T47D (cell line): Measurements from ENCODE around the gene GRAMD4.

DNA sequence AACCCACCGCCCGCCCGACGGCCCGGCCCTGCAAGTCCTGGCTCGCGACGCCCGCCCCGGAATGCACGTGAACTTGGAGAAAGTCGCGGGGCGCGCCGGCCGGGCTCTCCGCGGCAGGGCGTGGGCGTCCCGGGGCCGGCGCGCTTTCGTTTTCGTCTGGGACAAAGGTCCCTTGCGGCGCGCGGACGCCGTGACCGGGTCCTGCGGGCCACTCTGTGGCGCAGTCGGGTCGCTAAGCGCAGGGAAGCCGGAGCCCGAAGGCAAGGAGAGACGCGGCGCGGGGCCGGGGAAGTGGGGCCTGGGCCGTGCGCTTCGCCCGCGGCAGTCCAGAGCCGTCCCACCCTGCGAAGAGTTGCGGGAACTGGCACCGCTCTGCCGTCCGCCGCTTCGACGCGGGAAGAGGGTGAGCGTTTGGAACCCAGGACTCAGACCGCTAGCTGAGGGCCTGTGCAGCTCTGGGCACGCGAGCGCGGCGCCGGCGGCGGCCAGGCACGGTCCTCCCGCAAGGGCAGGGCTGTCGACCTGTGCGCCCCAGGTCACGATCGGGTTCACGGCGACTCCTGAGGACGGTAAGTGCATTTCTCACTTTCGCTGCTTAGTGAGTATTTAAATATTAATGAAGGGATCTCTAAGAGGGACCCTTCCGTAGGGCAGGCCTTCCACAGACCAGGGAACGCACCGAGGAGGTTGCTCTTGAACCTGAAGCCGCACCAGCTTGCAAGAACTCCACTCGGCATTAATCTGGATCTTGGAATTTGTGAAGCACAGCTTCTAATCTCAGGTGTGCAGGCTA is 78.0 kb upstream of the PPARA start:
- RRBS: 1% methylated on average over 28 of the region's 86 CpGs

- RRBS: 5% methylated on average over 2 of the region's 4 CpGs
Observed at GRCh38 chr22:46079733-46079878, 70.7 kb upstream of the PPARA start.

DNA sequence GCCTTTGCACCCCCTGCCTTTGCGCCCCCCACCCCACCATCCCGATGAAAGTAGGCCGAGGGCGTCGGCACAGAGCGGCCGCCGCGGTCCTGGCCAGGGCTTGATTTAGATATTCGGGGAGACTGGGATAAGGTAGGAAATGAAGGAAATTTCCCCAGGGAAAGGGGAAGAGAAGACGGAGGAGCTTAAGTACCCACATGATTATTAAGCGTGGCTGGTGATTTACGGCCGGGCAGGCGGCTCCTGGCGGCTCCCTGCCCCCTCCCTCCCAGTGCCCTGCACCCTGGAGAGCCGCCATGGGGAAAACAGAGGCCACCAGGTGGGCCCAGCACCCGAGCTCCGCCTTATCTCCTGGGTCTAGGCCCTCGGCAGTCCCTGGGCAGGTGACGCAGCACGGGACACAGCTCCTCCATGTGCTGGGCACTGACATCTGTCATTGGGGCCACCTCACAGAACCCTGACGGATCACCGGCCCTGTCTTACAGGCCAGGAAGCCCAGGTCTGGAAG is 60.4 kb upstream of the PPARA start:
- RRBS: 50% methylated on average over 1 of the region's 24 CpGs

DNA sequence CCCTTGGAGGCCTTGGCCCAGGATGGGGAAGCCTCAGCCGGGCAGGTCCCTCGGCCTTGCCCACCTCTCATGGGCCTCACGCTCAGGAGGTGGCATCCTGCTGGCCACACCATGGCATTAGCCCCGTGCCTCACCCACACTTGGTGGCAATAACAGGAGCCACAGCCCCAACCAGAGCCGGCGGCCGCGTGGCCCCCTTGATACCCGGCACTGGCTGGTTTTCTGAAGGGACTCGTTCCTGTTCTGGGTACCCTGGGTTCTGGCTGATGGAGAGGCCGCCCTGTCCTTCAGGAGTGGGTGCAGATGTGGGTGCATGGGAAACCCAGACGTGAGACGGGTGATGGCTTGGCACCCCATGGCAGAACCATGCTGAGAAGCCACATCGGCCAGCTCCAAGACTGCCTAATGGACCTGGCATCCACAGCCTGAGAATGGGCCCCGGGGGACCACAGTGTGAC is 49.8 kb upstream of the PPARA start:
- RRBS: 95% methylated on average over 1 of the region's 15 CpGs

DNA sequence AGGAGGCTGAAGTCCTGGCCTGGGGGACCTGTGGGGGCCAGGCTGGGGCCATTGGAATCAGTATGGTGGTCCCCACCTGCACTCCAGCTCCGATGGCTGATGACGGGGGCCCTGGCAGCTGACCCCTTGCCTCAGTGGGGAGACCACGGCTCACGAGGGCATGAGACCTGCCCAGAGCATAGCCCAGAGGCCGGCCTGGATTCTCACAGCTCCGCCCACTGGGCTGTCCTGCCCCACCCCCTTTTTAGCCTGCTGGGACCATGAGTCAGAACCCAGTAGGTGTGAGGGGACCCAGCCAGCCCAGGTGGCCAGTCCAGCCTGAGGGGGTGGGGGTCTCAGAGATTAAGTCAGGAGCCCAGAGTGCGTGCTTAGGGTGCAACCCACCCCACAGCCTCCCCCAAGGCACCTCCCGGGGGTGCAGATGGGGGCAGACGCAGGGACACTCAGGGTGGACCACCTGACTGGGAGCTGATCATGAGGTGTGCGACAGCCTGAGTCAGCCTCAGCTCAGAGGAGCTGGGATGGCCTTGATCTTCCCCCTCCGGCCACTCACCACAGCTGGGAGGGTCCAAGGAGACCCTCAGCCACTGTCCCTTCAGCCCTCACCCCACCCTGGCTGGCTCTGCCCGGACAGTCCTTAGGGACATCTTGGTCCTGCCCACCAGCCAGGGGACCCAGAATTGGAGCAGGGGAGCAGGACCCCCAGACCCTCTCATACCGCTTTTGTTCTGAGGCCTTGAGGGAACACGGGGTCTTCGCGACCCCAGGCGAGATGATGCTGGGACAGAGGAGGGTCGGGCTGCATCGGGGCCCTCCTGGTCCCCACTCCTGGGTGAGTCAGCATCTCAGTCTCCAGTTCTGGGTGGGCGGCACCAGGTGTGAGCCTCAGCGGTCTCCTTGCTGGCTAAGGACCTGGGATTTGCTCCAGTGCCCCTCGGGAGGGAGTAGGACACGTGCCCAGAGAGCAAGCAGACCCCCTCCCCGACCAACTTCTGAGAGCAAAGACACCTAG is 39.9 kb upstream of the PPARA start:
- RRBS: 96% methylated on average over 2 of the region's 24 CpGs

DNA sequence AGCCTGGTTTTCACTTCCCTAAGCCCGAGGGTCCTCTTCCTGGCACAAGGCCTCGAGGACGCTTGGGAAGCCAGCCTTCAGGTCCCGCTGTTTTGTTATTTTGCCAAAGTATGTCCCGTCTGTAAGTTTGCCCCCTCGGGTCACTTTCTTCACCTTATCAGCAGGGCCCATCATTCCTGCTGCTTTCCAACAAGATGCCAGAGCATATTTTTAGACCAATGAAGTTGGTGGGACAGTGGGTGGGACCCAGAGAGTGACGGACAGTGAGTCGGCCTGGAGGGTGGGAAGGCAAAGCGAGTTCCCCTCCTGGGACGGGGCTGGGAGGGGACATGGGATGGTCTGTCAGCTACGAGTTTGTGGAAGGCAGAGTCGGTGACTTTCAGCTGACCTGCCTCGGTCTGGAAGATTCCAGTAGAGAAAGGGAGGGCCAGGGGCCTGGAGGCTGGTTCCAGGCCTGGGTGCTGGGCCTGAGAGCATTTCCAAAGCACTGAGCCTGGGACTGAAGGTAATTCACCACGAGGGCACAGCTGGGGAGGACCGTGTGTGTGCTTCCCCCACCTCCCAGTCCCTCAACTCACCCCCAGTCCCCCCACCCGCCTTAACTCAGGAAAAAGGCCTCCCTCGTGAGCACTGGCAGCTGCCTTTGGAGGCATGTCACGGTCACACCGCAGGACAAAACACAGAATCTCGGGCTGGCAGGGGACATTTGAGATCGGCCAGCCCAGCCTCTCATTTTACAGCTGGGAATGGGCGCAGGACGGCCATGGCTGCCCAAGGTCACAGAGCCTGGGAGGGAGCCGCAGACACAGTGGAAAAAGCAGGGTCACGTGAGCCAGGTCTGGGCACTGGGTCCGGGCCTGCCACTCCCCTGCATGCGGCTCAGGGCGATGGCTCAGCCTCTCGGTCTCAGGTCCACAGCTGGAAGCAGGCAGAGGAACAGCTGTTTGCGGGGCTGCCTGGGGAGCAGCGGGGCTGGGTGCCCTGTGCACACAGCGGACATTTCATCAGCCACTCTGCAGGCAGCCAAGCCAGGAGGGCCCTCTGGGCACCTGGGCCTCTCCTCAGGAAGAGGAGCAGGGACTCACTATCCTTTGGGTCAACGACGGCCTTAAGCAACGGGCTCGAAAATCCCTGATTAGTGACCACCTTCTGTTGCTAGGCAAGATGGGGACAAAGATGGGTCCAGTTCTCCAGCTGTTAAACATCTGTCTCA is 10.7 kb upstream of the PPARA start:
- RRBS: no CpG with 5 or more reads among the region's 36 CpGs

GRCh38 chr22:46172867-46173463 is 22.6 kb downstream of the PPARA start:
- RRBS: no CpG with 5 or more reads among the region's 5 CpGs

DNA sequence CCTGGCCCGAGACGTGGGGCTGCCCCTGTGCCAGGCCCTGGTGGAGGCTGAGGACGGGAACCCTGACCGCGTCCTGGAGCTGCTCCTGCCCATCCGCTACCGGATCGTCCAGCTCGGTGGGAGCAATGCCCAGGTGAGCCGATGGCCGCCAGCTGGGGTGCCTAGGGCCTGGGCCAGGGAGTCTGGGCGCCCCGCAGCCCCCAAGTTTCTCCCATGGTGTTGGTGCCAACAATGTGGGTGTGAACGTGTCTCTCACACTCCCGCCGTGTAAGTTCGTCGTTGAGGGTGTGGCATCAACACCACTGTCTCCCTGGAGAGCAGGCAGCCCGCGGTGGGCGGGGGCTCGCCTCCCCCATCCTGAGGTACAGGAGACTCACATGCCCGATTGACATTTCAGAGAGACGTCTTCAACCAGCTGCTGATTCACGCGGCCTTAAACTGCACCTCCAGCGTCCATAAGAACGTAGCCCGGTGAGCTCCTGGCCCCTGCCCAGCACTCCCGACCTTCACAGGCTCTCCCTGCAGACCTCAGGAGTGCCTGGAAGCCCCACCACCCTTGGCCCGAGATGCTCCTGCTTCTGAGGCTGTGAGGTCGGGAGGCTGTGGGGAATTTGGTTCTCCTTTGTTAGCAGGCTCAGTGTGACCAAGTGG is 7.1 kb upstream of the GTSE1 start:
- RRBS: no CpG with 5 or more reads among the region's 32 CpGs

- RRBS: no CpG with 5 or more reads among the region's 11 CpGs
Observed at GRCh38 chr22:46379068-46379372, 43.5 kb downstream of the TRMU start.

DNA sequence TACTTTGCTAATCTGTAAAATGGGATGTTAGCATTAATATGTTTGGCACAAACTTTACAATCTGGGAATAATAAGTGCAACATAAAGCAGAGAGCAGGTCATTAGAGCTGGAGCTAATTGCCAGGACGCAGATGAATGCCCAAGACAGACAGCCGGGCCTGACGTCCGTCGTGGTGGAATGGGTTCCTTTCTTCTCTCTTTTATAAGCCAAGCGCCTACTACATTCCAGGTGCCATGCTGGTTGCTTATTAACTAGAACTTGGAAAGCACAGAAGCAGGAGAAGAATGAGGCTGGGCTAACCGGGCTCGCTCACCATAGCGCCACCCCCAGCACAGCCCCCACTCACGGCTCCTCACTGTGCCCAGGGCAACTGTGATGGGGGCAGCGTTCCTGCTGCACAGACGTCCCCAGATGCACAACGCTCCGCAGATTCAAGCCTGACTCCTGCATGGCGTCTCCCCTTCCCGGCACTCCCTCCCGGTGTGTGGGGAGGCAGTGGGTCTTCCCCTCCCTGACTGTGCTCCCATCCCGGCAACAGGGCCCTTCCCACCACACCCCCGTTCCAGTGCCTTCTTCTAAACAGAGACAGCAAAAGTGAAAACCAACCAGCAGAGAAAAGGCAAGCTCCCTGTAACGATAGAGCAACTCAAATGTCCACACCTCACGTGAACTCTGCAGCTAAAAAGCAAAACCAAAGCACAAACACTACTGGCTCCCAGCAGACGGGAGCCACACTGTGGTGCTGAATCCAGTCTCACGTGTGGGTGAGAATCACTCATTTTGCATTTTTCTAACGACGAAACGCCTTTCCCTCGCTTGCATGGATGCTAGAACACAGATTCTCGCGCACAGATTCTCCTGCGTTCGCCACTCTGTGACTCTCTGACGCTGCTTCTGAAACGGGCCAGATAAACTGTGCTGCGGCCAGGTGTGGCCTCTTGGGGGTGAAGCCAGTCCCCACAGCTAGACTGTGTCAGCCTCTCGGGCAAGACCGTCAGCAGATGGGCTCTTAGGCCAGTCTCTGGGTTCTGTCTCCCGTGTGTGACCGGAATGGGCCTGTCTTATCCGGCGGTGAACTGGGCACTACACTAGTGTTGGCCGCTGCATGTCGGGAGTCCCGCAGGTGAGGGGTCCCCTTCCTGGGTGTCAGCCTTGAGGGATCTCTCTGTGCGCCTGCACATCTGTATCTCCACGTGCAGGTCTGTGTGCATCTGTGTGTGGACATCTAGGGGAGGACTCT is 44.3 kb downstream of the TRMU start:
- RRBS: 90% methylated on average over 2 of the region's 45 CpGs

DNA sequence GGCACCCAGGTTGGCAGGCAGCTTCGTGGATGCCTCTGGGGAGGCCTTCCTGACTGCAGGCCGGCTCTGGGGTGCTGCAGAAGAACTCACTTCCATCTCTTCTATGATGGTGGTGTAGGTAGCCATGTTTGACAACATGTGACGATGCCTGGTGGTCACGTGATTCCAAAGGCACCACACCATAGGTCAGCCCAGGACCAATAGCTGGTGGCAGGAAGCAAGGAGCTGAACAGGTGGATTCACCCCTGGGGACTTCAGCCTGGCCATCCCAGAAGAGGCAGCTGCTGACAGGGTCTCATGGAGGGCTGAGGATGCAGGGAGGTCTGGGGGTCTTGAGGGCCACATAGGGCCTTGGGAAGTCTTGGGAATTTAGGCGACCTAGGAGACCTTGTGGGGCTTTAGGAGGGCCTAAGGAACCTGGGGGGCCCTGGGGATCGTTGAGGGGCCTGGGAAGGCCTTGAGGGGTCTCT is 24.2 kb upstream of the CELSR1 start:
- RRBS: no CpG with 5 or more reads among the region's 6 CpGs

DNA sequence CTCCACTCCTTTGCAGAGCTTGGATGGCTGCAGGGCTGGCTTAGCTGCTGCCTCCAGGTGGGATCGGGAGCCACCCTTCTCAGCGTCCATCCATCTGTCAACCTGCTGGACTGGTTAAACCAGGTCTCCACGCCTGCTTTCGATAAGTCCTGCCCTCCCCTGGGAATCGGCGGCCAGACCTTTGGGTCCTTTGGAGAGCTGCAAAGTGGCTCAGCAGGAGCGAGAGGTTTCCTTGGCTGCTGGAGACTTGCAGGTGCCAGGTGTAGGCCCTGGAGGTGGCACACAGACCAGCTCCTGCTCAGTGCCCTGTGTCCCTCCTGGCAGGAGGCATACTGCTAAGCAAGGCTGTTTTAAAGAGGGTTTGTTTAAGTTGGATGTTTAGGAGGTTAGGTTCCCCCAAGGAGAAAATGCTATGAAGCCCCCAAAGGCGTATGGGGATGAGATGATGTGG is 23.2 kb upstream of the GRAMD4 start:
- RRBS: no CpG with 5 or more reads among the region's 8 CpGs

GRCh38 chr22:46598076-46598619 is 22.0 kb upstream of the GRAMD4 start:
- RRBS: no CpG with 5 or more reads among the region's 8 CpGs

GRCh38 chr22:46619833-46620647 is at the start of gene GRAMD4:
Gene GRAMD4 (plus strand): TSS chr22:46620386.
- RRBS: no CpG with 5 or more reads among the region's 21 CpGs

DNA sequence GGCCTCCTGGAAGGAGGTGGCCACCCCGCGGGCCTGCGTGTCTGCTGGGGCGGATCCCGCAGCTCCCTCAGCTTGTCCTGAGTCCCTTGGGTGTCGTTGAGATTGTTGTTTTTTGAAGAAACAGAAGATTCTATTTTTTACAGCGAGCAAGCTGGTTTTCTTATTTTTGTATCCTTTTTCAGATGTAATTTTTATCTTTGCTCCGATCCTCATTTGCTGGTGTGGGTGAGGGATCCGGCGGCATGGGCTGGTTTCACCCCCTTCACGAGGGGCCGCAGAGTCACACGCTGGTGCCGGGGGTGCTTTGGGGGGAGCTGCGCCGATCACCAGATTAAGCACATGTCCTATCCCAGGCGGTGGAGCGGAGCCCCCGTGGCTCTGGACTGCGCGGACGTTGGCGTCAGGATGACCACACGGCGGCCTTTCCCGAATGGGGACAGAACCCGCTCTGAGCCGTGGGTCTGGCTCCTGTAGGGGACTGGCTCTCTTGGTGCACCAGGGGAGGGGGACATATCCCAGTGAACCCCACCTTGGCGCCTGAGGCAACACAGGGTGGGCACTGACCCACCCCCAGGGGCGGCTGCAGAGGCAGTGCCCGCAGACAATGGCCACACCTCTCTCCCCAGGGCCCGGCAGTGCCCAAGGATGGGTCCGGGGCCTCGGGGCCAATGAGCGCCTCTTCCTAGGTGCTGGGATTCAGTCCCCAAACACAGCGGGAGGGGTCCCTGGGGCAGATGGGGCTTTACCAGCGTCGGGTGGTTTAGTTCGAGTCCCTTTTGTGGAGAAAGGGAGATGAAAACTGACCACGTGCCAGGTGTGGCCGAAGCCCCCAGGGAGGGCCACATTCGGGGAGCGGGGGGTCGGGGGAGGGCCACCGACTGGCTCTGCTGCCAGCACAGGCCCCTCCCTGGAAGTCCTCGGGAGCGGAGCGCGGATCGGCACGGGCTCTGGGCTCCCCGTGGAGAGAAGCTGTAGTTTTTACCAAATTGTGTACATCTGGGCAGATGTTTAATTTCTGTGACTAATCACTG is 58.7 kb downstream of the GRAMD4 start:
- RRBS: 96% methylated on average over 6 of the region's 52 CpGs

DNA sequence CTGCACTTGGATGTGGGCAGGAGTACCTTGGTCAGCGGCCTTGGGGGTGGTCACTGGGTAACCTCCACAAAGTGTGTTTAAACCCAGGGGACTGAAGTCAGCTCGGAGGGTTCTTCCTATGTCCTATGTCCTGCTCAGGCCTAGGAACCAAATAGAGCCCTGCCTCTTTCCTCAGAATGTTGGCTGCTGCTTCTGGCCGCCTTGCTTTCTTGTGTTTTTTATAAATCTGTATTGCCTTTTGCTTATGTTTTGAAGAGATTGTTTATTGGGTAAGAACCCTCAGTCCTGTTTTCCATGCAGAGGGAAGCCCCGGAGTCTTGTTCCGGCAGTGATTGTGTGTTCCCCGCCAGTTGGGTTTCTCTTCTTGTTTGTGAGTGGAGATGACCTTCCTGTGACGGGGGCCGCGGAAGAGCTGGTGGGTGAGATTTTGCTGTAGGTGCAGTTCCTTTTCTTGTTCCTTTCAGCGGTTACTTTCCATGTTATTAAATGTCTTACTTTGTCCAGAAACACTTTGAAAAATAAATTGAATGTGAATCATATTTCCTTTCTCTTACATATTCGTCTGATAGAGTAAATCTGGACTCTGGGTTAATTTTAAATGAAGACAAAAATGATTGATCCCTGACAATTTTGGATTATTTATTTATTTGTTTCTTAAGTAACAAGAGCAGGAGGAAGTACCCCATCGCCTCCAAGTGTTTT is 8.3 kb downstream of the TBC1D22A start:
- RRBS: no CpG with 5 or more reads among the region's 12 CpGs

GRCh38 chr22:46776976-46777927 is 14.8 kb downstream of the TBC1D22A start:
- RRBS: no CpG with 5 or more reads among the region's 26 CpGs

GRCh38 chr22:46814941-46815672 is 52.7 kb downstream of the TBC1D22A start:
- RRBS: no CpG with 5 or more reads among the region's 15 CpGs

GRCh38 chr22:47162332-47162800 is 399.9 kb downstream of the TBC1D22A start:
- RRBS: no CpG with 5 or more reads among the region's 21 CpGs

- RRBS: 35% methylated on average over 9 of the region's 43 CpGs
Observed at GRCh38 chr22:47198892-47199794, 436.7 kb downstream of the TBC1D22A start.